ENCODE measurements around the genes ATP11C, CXorf66, MAGEC1 and CXorf51B.

DNA sequence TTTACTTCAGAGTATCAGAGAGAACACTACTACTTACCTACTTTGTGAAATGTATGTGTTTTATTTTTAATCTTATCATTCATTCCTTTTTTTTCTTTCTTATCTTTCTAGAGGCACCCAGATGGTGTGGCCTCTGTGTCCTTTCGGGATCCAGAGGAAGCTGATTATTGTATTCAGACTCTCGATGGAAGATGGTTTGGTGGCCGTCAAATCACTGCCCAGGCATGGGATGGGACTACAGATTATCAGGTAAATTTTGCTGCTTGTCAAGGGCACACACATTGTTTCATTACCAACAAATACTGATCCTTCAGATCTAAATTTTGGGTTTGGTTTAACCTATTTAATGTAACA lies 12.6 kb downstream of the HTATSF1 start:
- PRO-cap, 2 experiments, result no peak in any of the 2 experiments

DNA sequence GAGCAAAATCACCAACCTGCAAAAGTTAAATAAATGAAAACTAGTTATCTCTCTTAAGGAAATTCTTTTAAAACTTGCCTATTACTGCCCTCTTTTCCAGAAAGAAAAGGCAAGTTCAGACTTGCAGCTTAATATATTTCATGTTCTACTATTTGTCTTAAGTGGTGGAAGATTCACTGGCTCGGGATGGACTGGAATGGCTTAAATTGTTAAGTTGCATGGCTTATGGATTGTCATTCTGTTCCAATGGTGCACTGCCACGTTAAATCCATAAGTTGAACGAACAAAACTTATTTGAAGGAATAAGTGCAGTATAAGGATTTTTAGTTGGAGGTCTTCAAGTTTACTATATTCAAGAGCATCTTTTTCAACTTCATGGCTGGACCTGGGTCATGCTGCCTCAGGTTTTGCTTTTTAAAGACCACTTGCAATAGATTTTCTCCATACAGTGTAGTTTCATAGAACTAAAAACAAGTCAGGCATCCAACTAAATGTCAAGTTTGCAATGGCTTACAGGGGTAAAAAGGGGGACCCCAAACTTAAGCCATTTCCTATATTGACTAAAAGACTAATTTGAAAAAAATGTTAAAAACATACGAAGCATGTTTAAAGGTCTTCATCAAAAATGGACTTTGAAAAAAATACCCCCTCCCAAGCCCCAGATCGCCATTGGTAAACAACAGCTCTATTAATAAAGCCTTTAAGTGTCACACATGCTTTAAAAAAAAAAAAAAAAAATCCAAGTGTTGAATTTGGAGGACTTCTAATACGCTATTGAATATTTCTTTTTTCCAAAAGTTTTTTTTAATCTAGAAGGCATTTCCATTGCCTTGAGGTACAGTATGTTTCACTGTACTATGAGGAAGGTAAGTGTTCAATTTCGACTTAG lies 8.0 kb downstream of the RBMX start:
- PRO-cap, 2 experiments, result no peak in any of the 2 experiments

DNA sequence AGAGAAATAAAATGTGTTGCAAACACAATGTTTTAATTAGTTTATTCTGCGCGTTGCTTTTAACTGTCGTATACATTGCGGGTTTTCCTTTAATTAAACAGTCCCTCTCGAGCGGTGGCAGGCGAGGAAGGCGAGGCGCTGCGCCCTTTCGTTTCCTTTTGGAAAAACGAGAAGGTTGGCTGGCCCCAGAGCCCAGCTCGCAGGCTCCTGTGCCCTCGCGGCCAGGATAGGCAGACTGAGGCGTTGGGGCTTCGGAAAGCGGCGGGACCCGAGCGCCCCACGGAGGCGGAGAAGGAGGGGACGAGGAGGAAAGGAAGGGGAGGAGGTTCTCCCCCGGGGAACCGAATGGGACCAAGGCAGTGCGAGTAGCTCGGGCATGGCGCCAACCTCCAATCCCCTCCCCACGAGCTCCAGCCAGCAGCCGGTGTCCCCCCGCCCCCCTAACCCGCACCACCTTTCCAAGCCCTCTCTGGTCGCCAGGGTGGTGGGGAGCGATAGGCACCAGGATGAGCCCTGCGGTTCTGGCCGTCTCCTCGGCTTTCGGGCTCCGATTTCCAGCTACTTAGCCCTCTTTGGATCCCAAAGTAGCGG lies 15.4 kb upstream of the ZIC3 start:
- PRO-cap, 2 experiments, result no peak in any of the 2 experiments

- PRO-cap, 2 experiments, result no peak in any of the 2 experiments
These were observed 328.0 kb upstream of the F9 start for GRCh38 chrX:139202519-139202999.

DNA sequence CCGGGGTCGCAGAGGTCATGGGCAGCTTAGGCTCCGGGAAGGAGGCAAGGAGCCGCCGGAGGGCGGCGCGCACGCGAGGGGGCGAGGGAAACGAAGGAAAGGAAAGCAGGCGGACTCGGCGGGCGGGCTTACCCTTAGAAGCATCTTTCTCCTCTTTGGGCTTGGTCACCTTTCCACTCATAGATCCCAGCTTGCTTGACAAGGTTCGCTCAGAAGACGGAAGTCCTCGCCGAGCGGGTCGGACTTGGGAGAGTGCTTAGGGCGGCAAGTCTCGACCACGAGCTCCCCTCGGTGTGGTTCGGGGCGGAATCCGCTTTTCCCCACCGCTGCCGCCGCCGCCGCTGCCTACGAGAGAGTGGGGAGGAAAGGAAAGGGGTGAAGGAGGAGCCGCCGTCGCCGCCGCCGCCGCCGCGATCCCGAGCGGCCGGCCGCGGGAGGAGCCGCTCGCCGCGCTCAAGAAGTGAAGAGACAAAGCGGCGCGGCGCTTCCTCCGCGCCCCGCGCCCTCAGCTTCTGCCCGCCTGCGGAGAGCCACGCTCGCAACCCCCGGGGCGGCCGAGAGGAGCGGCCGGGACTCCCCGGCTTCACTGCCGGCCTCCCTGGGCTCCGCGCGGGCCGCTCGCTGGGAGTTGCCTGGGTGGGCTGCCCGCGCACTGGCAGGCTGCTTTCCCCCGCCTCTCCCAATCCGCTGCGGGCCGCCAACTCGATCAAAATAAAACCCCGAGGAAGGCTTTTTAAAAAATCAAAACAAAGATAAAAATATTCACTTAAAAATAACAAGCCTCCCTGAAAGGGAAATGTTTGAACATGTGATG lies 326.4 kb upstream of the F9 start:
- PRO-cap, 2 experiments, result peak in 2 of 2 experiments; most common plus-strand start position 112 of the sequence (in 2); most common minus-strand start position 357 of the sequence (in 1)

DNA sequence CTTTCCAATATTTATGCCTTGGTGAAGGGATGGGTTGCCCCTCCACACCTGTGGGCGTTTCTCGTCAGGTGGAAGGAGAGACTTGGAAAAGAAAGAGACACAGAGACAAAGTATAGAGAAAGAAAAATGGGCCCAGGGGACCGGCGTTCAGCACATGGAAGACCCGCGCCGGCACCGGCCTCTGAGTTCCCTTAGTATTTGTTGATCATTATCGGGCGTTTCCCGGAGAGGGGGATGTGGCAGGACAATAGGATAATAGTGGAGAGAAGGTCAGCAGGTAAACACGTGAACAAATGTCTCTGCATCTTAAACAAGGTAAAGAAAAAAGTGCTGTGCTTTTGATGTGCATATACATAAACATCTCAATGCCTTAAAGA lies 188.7 kb upstream of the F9 start:
- PRO-cap, 2 experiments, result no peak in any of the 2 experiments

- PRO-cap, 2 experiments, result no peak in any of the 2 experiments
These were observed 304 bp upstream of the F9 start for GRCh38 chrX:139530237-139530632.

GRCh38 chrX:139554924-139555616 lies 24.5 kb downstream of the F9 start:
- PRO-cap, 2 experiments, result no peak in any of the 2 experiments

DNA sequence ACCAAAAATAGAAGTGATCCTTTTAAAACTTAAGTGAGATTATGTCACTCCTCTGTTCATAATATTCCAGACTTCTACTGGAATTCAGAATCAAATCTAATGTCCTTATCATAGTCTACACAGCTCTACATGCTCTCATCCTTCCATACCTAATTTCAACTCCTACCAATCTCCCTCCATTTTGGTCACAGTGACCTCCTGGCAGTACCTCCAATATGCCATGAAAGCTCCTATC lies 2.9 kb upstream of the MCF2 start:
- PRO-cap, 2 experiments, result no peak in any of the 2 experiments

DNA sequence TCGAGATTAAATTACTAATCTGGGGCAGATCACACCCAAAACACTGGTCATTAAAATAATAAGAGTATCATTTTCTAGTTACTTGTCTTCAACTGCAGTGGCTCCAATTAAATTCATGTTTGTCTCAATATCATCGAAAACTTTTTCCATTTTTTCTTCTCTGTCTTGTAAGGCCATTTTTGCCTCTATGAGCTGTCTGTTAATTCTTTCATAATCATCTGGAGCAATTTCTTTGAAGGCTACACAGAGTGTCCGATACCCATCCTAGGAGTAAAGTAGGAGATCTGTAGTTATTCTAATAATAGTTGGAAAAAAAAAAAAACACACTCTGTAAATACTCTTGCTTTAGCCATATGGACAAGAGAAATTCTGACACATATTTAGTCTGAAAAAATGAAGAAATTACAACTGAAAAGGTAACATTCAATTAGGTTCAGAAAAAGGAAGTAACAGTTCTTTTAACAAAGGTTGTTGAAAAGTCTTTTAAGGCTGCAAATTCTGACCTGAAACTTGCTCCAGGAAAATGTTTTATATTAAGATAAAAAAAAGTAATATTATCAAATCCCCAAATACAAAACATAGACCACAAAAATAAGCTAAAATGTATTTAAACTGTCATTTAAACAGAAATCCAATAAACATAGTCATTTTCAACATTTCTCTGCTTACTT lies 74.6 kb upstream of the MCF2 start:
- PRO-cap, 2 experiments, result no peak in any of the 2 experiments

- PRO-cap, 2 experiments, result no peak in any of the 2 experiments
These were observed 83.5 kb downstream of the ATP11C start for GRCh38 chrX:139848847-139850272.

DNA sequence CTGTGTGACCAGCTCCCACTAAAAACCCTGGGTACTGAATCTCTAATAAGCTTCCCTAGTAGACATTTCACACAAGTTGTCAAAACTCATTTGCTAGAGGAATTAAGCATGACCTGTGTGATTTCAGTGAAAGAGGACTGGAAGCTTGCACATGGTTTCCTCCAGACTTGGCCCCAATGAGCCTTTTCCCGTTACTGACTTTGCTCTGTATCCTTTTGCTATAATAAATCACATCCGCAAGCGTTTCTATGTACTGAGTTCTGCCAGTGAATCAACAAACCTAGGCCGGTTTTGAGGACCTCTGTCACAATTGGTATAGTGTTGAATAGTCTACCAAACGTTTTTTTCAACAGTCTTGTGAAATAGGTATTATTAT lies 8.2 kb downstream of the ATP11C start:
- PRO-cap, 2 experiments, result no peak in any of the 2 experiments

DNA sequence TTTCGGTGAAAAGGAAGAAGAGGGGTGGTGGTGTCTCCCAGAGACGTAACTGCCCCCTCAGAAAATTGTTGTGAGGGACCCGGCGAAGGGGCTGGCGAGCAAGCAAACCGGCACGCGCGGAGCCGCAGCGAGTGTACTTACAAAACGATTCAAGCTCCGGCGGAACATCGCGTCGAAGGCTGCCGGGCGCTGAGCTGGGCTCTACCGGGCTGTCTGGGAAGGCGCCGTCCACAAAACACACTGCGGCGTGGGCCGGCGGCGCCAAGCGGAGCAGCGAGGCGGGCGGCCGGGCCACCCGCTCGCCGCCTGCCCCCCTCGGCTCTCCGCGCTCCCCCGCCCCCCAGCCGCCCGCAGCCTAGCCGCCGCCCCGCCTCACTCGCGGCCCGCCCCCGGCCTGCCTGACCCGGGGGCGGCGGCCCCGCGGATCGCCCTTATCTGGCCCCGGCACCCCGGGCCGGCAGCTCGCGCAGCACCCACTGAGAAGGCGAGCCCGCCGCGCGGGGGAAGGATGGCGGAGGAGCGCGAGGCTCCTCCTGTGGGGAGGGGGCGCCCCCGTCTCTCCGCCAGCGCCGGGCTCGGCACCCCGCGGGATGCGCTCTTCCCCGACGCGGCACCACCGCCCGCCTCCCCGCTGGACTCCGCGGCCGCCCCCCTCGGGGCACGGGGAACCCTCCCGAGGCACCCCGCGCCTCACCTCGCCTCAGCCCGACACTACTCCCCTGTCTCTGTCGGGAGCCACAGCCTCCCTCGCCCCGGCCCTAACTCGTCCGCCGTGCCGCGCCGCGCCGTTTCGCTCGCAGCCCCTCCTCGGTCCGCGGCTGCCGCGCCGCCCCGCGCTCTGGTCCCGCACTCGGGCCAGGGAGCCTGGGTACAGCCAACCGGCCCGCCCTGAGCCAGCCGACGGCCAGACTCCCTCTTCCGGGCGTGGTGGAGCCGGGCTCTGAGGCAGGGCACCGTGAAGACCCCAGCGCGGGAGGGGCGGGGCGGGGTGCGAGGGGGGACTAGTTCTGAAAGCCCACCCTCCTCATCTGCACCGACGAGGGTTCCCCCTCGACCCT lies 649 bp downstream of the ATP11C start:
- PRO-cap, 2 experiments, result peak in 2 of 2 experiments; most common plus-strand start position 434 of the sequence (in 2); most common minus-strand start position 317 of the sequence (in 1)

- PRO-cap, 2 experiments, result peak in 2 of 2 experiments; most common plus-strand start chrX:139933164 (in 1); most common minus-strand start chrX:139933027 (in 2)
These were observed at the start of gene ATP11C for GRCh38 chrX:139932933-139933359. Gene ATP11C (minus strand): TSS chrX:139933053.

- PRO-cap, 2 experiments, result no peak in any of the 2 experiments
These were observed at the start of gene CXorf66 for GRCh38 chrX:139965247-139965657. Gene CXorf66 (minus strand): TSS chrX:139965521.

GRCh38 chrX:140783111-140783650 lies 219.2 kb upstream of the SPANXB1 start:
- PRO-cap, 2 experiments, result no peak in any of the 2 experiments

- PRO-cap, 2 experiments, result no peak in any of the 2 experiments
These were observed 277 bp downstream of the SPANXD start for GRCh38 chrX:141698336-141698588.

DNA sequence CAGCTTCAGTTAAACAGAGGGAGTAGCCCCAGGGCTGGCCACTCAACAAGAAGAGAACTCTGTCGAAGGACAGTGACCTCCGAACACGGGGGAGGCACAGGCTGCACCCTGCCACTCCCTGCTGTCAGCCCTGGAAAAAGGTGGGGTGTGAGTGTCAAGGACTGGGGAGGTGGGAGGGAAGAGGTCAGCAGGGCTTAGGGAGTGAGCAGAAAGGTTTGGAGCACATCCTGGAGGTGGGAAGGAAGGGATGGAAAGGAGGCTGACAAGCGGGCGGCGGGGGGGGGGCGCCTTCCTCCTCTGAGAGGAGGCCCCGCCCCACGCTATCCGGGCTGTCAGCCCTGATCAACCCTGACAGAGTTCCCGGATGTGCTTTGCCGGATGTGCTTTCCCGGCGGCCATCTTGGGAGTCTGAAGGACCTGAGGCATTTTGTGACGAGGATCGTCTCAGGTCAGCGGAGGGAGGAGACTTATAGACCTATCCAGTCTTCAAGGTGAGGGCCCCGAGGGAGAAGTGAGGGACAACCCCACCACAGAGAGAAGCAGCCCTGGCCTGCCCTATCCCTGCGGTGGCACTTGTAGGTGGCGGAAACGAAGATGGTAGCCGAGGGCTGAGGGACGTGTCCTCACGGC lies at the start of gene MAGEC1:
MAGEC1 (plus strand) TSS at position 407 of the 630 bp plus-strand sequence.
- PRO-cap, 2 experiments, result no peak in any of the 2 experiments

- PRO-cap, 2 experiments, result no peak in any of the 2 experiments
These were observed 227.5 kb downstream of the SPANXN3 start for GRCh38 chrX:143289818-143290216.

DNA sequence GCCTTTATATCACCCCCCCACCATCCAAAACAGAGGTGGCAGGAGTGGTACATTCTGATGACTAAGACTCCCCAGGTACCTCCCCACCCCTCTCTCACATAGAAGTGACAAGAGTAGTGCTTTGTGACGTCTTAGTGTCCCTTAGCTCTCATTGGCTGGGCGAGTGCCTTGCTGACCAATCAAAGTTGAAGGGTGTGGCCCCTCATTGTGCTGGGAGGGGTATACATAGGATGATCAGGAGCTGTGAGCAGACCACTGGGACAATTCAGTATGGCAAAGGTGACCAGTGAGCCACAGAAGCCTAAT lies at the start of gene CXorf51B:
CXorf51B (plus strand) TSS at position 250 of the 306 bp plus-strand sequence.
- PRO-cap, 2 experiments, result no peak in any of the 2 experiments

All from psoas muscle (tissue), 2 donors.